Cardiac septum (tissue), 1 donor: ENCODE measurements around a stretch of chr16.

DNA sequence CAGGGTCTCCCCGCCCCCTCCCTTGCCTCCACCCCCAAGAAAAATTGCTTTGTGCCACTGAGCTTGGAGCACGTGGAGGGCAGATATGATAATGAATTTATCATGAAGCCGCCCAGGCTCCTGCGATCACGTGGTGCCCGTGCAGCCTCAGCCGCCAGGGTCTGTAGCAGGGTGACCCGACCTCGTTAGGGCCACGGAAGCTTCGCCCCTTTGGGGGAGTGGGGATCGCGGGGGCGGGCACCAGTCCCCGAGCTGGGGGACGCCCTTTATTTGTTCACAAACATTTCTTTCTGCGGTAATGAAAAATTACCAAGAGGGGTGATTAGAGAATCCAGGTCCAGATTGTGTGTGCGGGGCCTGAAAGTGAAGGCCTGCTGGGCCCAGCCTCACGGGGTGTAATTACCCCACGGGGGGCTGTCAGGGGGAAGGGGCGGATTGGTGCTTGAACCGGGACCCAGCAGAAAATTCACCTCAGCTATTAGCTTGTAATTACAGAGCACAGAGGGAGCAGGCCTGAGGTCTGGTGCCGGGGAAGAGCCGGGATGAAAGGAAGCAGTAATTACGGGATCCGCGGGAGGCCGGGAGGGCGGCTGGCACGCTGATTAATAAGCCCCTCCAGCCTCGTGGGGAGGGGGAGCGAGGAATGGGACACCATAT, 13.2 kb downstream of the GSE1 start:
- PRO-cap = no peak

GRCh38 chr16:85638863-85639313, 25.8 kb downstream of the GSE1 start:
- PRO-cap = no peak

GRCh38 chr16:85643930-85644637, 31.0 kb downstream of the GSE1 start:
- PRO-cap = no peak

DNA sequence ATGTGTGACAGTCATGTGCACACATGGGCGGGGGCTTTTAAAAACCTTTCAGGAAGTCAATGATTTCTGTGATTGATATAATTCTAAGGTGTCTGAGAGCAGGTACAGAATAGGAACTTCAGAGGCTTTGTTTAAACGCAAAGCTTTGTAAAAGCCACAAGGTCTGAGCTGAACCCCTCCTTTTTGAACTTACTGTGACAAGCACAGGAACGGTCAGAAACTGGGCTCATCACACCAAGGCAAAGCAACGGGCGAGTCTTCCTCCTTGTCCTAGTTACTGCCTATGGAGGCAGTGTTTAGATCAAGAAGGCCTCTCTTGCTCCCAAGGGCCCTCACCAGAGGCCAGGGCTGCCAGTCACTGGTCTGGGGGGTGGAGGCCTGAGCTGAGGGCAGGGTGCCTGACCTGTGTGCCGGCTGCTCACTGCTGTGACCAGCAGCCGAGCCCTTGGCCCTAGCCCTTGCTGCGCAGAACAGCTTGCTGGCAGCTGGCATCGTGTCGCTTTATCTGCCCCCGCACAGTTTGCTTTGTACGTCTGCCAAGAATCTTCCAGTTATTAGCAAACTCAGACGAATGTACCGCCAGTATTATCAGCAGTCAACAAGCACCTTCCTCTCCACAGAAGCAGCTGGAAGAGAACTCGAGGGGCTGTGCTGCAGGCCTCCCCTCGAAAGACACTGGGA, 14.8 kb downstream of the GINS2 start:
- PRO-cap = bidirectional peak, plus-strand start at position 582 of the sequence, minus-strand start at position 460 of the sequence

- PRO-cap = unidirectional peak, plus-strand start at chr16:85750372
Measured at GRCh38 chr16:85749848-85750761, 791 bp downstream of the C16orf74 start.

DNA sequence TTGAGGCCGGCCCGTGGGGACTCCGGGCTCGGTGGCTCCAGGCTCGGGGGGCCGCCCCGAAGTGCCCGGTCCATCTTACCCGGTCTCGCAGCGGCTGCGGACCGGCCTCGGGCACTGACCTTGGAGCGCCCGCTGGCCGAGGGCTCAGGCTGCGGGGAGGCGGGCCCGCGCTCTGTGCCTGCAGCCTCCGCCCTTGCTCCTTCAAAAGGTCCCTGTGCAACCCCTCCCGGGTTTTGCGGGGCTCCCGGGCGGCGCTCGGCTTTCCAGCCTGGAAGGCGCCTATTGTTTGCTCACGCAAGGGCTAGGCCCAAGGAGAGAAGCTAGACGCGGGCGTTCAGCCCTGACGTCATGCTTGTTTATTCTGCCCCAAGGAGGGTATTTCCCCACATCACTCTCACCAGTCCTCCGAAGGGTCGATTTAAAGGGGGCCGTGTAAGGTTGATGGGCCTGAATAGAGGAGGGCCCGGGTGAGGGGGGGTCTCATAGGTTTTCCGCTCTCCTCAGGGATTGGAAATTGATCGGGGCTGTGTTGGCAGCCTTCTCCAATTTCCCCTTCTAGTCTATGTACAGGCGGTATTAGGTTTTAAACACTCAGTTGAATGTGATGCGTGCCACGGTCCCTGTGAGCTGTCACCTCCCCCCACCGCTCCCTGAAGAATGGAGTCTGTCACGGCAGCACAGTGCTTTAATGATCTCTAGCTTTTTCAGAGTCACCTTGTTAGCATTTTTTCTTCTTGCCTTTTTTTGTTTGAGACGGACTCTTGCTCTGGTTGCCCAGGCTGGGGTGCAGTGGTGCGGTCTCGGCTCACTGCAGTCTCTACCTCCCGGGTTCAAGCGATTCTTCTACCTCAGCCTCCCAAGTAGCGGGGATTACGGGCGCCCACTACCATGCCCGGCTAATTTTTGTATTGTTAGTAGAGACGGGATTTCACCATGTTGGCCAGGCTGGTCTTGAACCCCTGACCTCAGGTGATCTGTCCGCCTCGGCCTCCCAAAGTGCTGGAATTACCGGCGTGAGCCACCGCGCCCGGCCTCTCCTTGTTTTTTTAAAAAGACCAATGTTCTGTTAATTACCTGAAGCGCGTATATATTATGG, 744 bp downstream of the COX4I1 start:
- PRO-cap = no peak

DNA sequence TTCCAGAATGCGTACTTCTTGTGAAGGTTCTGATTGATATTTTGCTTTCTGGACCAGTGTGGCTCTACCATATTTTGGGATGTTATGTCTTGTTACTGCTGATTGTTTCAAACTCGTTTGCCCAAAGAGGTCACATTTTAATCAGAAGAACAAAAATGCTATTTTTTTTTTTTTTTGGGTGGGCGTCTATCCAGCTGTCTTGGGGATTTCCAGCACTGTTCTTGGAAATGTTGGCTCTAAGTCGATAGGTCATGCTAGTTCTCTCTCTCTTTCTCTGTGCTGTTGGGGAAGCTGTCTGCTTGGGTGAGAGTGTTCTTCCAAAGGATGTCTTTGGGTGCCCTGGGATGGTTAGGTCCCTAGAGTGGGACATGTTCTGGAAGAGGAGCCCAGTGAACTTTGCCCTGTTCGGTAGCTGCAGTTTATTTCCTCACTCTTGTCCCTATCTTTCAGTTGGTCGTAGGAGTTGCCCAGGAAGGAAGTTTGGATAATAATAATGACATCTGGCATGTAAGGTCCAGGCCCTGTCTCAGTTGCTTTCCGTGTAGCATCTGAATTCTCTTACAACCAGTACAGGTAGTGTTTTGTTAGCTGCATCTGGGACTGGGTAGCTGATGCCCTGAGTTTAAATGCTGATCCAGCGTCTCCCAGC, 2.9 kb downstream of the IRF8 start:
- PRO-cap = no peak

DNA sequence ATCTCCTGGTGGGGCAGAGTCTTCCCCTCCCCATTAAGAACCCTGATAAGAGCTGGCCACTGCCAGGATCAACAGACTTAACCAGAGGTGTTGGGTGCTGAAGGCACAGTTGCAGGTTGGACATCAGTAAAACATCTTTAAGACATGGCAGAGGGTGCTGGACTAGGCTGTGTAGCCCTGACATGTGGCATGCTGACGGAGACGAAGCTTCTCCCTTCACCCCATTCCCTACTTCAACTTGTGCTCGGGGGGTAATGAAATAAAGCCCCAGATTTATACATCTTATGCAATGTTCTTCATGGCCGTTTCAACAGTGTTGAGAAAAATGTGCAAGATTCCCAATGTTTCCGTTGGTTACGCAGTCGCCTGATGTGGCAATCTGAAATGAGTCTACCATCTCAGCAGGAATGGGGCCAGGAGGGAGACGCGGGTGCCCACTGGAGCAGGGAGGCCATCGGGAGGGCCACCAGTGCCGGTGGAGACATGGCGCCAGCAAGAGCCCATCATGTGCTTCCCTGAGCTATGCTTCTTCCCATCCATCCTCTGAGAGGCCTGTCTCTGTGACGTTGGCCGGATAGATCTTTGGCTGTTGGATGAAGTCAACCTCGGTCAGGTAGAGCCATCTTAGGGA, 6.3 kb downstream of the IRF8 start:
- PRO-cap = no peak

GRCh38 chr16:85910473-85911005, 11.6 kb downstream of the IRF8 start:
- PRO-cap = no peak

- PRO-cap = no peak
Measured at GRCh38 chr16:85922874-85923317, 23.9 kb downstream of the IRF8 start.

DNA sequence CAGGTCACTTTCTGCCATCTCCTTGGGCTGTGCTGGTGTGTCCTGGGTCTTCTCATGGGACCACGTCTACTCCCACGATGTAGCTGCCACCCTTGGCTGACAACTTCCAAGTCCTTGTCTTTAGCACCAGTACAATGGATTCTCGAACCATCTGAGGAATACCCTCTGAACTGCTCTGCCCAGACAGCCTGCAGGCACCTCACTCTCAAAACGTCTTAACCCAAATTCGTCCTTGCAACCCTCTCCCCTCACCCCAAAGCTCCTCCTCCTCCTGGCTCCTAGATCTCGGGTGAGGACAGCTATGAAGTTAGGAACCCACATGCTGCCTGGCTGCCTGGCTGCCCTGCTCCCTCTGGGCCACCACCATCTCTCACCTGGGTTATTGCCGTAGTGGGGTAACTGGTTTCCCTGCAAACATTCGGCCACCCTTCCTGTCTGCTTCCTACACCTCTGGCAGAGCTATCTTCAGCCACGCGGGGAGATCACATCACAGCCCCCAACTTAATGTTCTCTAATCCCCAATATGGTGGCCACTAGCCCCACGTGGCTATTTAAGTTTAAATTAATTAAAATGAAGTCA, 47.3 kb downstream of the IRF8 start:
- PRO-cap = no peak

DNA sequence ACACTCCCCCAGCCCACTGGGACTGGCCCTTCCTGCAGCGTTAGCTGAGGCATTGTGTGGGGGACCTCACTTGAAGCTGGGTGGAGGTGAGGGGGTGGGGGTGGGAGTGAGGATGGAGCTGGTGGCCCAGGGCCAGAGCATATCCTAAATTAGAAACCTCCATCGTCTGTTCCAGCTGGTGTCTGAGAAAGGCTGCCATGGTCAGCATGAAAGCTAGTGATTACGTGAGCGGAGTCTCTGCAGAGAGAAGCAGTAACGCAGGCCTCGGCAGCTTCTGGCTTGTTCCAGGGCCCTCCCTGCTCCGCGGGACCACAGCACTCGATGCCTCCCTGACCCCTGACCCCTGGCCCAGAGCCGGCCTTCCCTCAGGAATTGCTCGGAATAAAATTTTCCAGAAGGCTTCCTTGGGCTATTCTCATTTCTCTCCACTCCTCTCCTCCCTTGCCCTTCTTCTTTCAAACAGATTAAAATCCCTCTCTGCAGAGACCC, 160.9 kb downstream of the IRF8 start:
- PRO-cap = unidirectional peak, plus-strand start at position 418 of the sequence

DNA sequence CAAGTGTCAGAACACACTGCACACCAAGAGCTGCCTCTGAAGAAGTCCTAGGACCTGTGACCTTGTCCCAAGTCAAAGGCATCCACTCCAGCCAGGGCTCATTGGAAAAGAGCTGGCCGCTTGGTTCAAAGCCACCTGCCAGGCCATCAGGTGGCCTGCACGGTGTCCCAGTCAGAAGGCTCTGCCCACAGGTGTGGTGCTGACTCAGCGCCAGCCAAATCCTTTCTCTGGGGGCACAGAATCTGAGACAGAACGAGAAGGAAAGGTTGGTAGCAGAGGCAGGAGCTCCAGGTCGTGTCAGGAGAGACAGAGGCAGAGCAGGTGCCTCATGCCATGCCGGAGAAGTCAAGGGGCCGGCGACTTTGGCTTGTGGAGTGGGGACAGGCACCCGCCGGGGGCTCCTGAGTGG, 128.3 kb upstream of the FOXF1 start:
- PRO-cap = no peak

DNA sequence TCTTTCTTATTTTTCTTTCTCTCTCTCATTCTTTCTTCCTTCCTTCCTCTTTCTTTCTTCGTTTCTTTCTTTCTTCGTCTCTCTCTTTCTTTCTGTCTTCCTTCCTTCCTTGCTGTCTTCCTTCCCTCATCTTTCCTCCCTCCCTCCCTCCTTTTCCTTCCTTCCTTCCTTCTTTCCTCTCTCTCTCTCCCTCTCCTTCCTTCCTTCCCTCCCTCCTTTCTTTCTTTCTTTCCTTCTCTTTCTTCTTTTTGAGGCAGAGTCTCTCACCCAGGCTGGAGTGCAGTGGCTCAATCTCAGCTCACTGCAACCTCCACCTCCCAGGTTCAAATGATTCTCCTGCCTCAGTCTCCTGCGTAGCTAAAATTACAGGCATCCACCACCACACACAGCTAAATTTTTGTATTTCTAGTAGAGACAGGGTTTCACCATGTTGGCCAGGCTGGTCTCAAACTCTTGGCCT, 53.7 kb upstream of the FOXF1 start:
- PRO-cap = no peak

DNA sequence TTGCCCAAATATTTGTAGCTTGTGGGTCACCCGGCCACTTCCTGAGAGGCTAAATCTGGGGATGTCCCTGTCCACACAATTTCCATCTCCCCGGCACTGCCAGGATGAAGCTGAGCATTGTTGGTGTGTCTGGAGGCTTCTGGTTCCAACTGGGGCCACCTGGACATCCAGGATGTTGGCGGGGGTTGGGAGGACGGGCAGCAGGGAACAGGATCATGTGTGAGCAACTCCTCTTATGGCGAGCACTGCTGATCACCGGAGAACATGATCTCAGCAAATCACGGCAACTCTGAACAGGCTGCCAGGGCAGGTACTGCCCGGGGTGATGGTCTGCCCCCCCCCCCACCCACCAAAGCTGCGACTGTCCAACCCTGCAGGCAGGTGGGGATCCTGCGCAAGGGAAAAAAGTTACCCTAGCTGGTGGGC, 17.0 kb upstream of the FOXF1 start:
- PRO-cap = no peak

DNA sequence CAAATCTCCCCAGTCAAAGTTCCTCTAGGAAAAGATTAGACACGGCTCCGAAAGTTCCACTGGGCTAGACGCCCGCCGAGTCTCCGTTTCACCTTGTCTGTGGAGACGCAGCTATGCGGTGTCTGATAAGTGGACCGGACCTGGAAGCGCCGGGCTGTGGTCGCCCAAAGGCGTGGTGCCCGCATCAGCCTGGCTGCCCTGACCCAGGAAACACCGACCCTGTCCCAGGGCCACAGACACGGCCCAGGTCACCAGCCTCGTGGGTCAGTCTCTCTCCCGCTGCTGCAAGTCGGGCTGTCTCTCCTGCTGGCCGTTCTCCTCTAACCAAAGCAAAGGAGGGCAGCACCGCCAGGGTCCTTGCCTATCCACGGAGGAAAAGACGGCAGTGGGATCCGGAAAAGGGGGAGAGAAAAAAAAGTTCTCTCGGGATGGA, 14.0 kb upstream of the FOXF1 start:
- PRO-cap = no peak

- PRO-cap = no peak
Measured at GRCh38 chr16:86508962-86509356, 1.4 kb upstream of the FOXF1 start.

GRCh38 chr16:86511098-86512040, 1.0 kb downstream of the FOXF1 start:
- PRO-cap = no peak

- PRO-cap = no peak
Measured at GRCh38 chr16:86515486-86516536, 5.5 kb downstream of the FOXF1 start.

GRCh38 chr16:86517707-86518127, 7.4 kb downstream of the FOXF1 start:
- PRO-cap = no peak